Peritoneum (tissue), 1 donor: ENCODE data around the genes ARL5B, MALRD1 and DNAJC1.

GRCh38 chr10:18658780-18659880 is at the start of gene ARL5B:
ARL5B (plus strand) TSS chr10:18659431.
- PRO-cap: bidirectional peak, plus-strand start at chr10:18659396, minus-strand start at chr10:18659134

DNA sequence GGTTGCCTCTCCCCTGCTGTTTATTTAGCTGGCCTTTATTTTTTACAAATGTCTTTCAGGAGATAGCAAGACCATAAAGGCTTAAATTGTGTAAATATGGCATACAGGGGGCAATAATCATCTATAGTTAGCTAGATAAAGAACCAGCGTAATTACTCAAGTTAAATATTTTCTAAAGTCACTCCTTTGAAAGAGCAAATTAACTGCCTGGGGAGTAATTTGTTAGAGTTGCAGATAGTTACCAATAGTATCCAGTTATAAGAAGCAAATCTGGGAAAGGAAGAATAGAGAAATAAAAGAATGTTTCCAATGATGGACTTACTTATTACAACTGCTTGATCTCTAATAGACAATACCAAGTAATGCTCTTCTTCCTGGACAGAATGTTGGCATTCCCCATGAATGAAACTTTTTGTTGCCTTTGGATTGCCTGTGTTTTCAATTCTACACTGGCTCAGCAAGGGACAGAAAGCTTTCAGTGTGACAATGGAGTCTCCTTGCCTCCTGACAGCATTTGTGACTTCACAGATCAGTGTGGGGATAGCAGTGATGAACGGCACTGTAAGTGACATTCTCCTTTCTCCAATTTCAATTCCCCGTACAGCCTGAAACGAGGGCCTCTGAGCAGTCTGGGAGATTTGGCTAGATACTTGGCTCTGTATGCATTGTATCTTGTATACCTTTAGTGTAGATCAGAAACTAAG is at the start of gene MALRD1:
MALRD1 (plus strand) TSS at position 225 of the 704 bp plus-strand sequence.
- PRO-cap: no peak

DNA sequence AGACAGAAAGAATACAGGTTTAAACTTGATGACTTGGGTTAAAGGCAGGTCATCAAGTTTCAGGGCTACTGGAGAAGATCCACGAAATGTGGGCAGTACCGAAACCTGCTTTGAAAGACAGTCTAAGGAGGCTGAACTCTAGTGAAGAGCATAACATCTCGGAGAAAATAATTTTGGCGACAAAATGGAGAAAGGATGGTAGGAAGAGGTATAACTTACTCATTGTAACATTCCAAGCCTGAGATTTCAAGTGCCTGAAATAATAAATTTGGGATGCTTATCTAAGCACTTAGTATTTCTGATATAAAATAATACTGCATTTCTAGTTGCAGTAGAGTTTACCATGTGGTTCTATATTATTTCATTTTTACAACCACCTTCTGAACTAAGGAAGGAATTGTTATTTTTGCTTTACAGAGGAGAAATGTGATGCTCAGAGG is 26.5 kb upstream of the PLXDC2 start:
- PRO-cap: no peak

- PRO-cap: no peak
Observed at GRCh38 chr10:19858325-19859319, 42.4 kb downstream of the PLXDC2 start.

- PRO-cap: no peak
Observed at GRCh38 chr10:20096105-20096666, 280.0 kb downstream of the PLXDC2 start.

GRCh38 chr10:20123692-20124504 is 307.7 kb downstream of the PLXDC2 start:
- PRO-cap: no peak

GRCh38 chr10:20177262-20177536 is 361.0 kb downstream of the PLXDC2 start:
- PRO-cap: no peak

GRCh38 chr10:21029991-21030544 is 133.0 kb upstream of the NEBL start:
- PRO-cap: no peak

DNA sequence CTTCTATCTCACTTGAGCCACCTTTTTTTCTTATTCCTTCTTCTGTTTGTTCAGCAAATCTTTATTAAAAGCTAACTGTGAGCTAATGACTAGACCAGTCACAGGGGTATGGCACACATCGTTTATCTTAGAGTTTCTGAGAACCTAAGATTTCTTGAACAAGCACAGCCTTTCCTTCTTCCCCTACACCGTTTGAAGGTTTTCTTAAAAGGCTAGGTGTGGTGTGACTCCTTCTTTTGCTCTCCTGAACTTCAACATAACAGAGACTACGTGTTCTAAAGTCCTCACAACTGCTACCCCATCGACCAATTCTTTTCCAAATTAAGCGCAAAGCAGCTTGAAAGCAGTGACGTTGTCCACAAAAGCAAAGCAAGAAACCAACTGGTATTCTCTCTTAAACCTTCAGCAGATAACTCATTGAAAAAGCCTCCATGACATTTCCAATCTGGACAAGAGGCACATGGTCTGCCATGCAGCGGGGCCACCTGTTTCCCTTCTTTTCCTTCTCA is 262.1 kb upstream of the NEBL start:
- PRO-cap: no peak

GRCh38 chr10:21497128-21497640 is 28.3 kb downstream of the SKIDA1 start:
- PRO-cap: unidirectional peak, minus-strand start at chr10:21497260

DNA sequence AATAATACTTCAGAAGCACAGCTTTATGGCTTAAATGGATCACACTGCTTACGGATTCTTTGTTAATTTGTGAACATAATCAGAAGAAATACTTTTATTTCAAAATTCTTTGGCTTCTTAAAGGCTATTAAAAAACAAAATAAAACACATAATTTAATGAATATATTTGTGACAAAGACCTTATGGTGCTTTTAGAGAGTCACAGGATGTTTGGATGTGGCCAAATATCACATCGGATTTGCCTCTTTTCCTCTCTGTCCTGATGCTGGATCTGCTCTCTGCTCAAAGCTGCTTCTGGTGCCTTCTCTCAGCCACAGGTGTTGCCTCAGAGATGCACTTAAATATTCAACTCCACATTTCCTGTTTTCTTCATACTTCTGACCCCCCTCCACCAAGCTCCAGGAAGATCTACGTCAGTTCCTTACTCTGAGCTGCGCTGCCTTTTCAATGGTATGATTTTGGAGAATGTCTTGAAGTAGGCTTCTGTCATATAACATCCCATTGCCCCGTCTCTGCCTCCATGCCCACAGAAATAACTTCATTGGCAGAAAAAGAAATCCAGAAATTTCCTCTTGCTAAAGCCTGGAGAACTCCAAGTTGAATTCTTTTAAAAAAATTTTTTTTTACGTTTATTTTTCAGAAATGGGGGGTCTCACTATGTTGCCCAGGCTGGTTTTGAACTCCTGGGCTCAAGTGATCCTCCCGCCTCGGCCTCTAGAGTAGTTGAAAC is 230.7 kb downstream of the MLLT10 start:
- PRO-cap: no peak

GRCh38 chr10:22002341-22002655 is 1.2 kb downstream of the DNAJC1 start:
- PRO-cap: no peak

GRCh38 chr10:22003611-22003790 is at the start of gene DNAJC1:
DNAJC1 (minus strand) TSS chr10:22003730.
- PRO-cap: no peak

GRCh38 chr10:22031079-22031364 is 27.5 kb upstream of the DNAJC1 start:
- PRO-cap: no peak

DNA sequence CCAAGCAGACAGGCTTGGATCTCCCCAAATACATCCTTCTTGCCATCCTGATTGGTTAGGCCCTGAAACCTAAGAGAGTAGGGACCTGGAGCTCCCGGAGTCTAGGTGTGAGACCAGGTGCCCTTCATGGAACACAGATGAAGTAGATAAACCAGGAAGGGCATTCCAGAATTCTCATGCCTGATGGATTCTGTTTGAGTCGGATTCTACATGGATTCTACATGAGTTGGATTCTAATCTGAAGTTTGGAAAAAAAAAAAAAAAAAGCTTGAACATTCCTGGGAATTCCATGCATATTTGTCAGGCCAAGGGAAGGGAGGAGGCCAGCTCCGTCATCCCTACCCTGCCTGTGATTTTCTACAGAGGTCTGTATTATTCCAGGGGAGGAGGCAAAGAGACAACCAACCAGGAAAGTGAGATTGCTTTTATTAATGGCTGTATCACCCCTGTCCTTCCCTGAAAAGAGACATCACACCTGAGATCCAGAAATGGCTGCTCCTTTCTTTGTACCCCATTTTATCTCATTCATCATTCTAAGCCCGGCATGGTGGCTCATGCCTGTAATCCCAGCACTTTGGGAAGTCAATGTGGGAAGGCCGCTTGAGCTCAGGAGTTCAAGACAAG is 27.8 kb upstream of the EBLN1 start:
- PRO-cap: no peak

DNA sequence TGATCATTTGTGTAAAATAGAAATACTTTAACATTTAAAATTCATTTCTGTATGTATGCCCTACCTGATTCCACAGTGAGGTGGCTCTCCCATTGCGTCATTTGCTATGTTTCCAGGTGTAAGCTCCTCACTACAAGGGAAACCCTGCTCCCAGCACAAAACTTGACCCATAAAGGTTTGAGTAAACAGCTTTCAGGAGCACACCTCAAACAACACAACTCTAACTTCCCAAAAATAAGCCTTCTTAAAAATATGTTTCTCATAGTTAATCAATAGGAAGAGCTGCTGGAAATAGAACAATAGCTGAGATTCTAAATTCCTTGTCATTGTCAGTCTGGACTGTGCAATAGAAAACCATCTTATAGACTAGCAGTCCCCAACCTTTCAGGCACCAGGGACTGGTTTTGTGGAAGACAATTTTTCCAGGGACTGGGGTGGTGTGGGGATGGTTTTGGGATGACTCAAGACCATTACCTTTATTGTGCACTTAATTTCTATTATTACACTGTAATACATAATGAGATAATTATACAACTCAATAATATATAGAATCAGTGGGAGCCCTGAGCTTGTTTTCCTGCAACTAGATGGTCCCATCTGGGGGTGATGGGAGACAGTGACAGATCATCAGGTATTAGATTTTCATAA is 22.7 kb downstream of the PIP4K2A start:
- PRO-cap: no peak

GRCh38 chr10:22996875-22997566 is 69.2 kb downstream of the ARMC3 start:
- PRO-cap: unidirectional peak, plus-strand start at chr10:22997242

GRCh38 chr10:23121016-23121725 is 25.8 kb downstream of the MSRB2 start:
- PRO-cap: no peak

DNA sequence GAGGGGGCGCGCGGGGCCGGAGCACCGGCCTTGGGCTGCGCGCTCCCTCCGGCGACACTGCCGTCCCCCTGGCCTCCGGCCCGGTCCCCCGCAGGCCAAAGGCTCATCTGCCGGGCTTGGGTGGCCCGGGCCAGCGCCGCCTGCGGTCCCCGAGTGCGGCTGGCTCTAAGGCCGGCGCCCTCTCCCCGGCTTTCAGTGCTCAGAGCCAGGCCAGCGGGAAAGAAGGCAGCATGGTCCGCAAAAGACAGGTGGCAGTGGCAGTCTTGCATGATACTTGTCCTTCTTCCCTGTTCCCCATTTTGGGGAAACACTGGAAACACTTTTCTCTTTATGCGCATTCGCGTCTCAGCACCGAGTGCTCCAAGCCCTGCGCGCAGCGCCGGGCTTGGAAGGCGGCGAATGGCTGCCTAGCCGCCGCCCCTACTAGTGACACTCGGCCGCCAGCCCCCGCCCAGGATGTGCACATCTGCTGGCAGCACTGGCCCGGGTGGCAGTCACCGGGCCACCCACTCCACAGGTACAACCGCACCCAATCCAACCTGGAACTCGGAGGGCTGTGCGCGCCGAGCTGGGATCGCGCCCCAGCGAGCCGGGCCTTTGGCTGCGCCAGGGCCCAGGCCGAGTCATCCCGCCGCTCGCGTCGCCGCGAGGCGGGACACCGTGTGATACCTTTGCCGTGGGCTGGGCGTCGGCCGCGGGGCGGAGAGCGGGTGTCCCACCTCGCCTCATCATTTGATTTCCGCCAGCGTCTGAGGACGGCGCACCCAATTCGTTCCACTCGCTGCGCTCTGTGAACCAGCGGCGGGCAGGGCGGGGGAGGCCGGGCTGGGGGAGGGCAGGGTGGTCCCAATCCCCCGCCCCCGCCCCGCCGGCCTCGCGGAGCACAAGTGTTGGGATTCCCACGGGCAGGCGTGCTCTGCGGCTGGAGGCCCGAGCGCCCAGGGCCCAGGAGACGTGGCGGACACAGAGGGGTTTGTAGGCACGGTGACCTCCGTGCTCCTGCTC is 18.1 kb upstream of the PTF1A start:
- PRO-cap: no peak

DNA sequence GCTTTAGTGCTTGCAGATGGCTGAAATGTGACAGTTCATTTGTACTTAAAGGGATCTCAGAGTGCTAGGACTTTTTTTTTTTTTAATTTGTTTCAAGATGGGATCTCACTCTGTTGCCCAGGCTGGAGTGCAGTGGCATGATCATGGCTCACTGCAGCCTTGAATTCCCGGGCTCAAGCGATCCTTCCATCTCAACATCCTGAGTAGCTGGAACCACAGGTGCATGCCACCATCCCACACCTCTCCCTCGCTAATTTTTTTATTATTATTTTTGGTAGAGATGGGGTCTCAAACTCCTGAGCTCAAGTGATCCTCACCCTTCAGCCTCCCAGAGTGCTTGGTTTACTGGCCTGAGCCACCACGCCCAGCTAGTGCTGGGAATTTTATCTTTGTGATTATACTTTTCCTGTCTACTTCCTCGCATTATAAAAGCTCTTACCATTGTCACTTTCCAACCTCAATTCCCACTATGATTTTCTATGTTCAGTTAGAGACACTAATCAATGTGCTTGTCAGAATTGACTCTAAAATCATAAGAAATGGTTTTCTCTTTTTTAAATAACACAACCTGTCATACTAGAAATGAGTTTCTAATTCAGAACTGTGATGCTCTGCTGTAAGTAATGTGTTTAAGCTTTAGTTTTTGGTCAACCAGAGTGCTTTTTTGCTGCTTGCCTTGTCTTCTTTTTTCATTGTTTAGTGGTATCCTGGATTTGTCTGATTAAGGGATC is 7.9 kb downstream of the OTUD1 start:
- PRO-cap: no peak